Kidney (tissue), 2 donors: ENCODE data around the gene CACNA1I.

GRCh38 chr22:39087448-39088405, 9.3 kb upstream of the APOBEC3H start:
- PRO-cap, result no peak
- RRBS, result no CpG with 5 or more reads among the region's 14 CpGs

GRCh38 chr22:39237847-39238204, 7.0 kb downstream of the PDGFB start:
- PRO-cap, result no peak
- RRBS, result no CpG with 5 or more reads among the region's 8 CpGs

- PRO-cap, result no peak
- RRBS, result no CpG with 5 or more reads among the region's 7 CpGs
Measured at GRCh38 chr22:39282360-39282547, 37.2 kb downstream of the RPL3 start.

DNA sequence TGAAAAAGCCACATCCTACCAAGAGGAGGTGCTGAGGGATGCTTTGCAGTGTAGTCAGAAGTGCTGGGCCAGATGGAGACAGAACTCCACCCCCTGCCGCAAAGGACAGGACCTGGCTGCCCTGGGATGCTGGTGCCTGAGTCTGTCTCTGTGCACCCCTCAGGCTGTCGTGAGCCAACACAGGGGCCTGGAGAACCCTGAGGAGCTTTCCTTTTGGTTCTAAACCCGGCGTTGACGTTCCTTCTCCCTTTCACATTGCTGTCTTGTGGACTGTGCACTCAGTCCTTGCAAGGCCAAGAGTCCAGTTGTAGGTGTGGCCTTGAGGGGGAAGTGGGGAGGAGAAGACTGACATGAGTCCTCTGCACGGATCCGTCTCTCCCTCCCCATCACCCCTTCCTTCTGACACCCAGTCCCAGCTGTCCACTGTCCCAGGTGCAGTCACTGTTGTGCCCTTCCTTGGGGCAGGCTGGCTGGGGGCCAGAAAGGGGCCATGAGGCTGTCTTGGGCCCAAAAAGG, 12.6 kb upstream of the MIEF1 start:
- PRO-cap, result no peak
- RRBS, result no CpG with 5 or more reads among the region's 7 CpGs

DNA sequence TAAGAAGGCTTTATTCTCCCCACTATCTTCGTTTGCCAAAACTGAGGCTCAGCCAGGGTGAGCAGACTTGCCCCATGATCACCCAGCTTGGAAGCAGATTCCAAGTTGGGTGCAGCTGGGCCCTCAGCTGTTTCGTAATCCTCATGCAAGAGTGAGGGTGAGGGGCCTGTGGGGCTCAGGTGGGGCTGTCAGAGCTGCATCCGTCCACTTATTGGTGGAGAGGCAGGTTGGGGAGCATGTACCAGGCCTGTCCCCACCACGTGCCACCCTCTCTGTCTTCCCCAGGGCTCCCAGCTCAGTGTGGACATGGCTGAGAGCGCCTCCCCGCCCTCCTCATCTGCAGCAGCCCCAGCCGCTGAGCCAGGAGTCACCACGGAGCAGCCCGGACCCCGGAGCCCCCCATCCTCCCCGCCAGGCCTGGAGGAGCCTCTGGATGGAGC, at the start of gene CACNA1I:
Gene CACNA1I, plus strand, starts transcription at position 307 of the 440 bp plus-strand sequence.
- PRO-cap, result no peak
- RRBS, result 75% methylated on average over 2 of the region's 11 CpGs

GRCh38 chr22:39661845-39662275, 91.3 kb downstream of the CACNA1I start:
- PRO-cap, result no peak
- RRBS, result 6% methylated on average over 27 of the region's 43 CpGs

- PRO-cap, result unidirectional peak, plus-strand start at chr22:39875307
- RRBS, result no CpG with 5 or more reads among the region's 17 CpGs
Measured at GRCh38 chr22:39874916-39875361, 18.6 kb downstream of the ENTHD1 start.

DNA sequence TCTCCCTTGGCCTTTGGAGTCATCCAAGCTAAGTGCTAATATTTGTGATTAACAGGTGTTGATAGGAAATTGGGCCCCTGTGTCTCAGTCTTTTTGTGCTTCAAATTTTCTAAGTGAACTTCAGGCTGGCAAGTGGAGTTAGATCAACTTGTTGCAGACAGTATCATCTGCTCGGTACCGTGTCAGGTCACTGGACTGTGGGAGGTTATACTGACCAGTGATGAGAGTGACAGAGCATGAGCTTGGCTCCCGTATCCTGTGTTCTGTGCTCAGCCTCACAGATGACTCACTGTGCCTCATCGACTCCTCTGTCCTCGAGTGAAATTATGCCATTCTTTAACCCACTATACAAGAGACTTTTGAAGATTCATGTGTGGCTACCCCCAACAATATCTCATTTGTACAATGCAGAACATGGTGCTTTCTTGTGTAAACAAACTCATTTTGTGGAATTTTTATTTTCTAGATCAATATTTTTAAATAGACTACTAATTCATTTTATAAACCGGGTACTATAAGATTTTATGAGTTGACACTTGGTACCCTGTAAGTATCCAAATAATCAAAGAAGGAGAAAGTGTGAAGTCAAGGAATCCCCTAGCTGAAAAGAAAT, 7.9 kb downstream of the GRAP2 start:
- PRO-cap, result no peak
- RRBS, result no CpG with 5 or more reads among the region's 6 CpGs

DNA sequence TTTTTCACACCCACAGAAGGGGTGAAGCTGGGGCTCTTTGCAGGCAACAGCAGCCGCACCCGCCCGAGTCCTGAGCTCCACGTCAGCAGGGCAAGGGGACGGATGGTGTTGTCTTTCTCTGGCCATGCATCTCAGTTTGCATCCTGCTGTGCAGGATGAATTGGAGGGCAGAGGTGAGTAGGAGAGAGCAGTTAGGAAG, 14.4 kb downstream of the FAM83F start:
- PRO-cap, result no peak
- RRBS, result no CpG with 5 or more reads among the region's 5 CpGs

DNA sequence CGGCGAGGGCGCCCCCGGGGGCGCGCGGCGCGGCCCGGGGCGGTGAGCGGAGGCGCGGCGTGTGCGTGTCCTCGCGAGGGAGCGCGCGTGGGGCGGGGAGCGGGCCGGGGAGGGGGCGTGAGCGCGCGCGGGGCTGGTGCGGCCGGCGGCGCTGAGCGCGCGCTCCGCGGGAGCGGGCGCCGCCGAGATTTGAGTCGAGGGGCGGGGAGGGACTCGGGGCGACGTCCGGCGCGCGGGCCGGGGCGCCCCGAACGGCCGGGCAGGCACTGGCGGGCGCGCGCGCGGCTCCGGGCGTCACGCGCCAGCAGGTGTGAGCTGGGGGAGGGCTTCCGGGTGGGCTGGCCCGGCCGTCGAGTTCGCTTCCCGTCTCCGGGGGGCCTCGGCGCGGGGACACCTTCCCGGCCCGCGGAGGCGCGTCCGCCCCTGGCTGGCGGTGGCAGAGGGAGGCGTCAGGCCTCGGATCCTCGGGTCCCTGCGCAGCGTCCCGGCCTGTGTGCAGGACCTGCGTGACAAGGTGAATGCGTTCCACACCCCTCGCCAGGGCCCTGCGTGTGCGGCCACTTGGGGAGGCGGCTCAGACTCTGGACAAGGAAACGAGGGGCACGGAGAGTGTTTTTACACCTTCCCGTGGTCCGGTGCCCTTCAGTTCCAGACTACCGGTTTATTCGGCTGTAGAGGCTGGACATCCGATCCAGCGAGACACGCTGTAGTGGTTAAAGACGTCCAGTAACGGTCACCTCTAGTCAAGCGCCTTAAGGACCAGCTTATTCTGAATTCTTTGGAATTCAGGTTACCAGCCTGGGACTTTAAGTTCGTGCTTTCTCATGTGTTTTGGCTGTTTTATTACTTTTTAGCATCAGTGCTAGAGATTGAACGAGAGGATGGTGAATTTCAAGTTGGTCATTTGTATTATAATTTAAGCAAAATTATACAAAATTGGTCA, 50.6 kb downstream of the FAM83F start:
- PRO-cap, result no peak
- RRBS, result 1% methylated on average over 54 of the region's 109 CpGs

GRCh38 chr22:40055471-40056091, 60.8 kb downstream of the FAM83F start:
- PRO-cap, result no peak
- RRBS, result no CpG with 5 or more reads among the region's 1 CpG

DNA sequence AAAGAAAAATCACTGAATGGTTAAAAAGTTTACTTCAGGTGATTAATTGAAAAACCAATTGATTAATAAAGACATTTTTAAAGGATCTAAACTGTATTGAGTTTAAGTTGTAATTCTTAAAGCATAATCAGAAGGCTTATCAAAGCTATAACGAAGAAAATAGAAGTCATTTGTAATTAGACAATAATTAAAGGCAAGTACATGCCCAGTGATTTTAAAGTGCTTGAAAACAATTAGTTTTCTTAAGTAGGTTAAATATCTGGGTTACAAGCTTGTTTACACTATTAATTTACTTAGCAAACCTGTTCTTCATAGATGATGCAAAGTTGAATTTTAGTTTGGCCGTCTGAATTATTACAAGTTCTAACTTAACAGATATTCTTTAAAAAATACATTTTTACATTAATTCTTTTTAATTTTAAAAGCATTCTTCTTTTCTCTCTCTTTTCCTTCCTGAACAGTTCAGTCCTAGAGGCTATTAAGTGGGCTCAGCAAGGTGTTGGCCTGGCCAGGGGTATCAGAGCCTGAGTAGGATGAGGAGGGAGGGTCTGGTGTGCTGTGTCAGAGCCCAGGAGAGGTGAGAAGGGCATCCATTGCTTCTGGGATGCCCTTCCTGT, 20.3 kb downstream of the TNRC6B start:
- PRO-cap, result no peak
- RRBS, result no CpG with 5 or more reads among the region's 2 CpGs

- PRO-cap, result no peak
- RRBS, result no CpG with 5 or more reads among the region's 4 CpGs
Measured at GRCh38 chr22:40200889-40201088, 23.1 kb downstream of the TNRC6B start.

DNA sequence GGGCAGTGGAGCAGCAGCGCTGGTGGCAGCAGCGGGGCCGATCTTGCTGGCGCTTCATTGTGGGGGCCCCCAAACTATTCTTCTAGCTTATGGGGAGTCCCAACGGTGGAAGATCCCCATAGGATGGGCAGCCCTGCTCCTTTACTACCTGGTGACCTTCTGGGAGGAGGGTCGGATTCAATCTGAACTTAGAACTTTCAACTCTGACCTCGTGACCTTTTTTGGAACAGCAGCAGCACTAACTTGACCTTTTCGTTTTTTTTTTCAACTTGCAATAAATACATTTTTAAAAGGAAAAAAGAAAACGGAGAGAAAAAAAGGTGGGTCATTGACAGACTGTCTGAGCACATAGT, 23.3 kb upstream of the ADSL start:
- PRO-cap, result no peak
- RRBS, result no CpG with 5 or more reads among the region's 9 CpGs

- PRO-cap, result no peak
- RRBS, result no CpG with 5 or more reads among the region's 7 CpGs
Measured at GRCh38 chr22:40325183-40325735, 21.0 kb upstream of the ADSL start.

- PRO-cap, result no peak
- RRBS, result no CpG with 5 or more reads among the region's 21 CpGs
Measured at GRCh38 chr22:40415196-40415907, 45.0 kb downstream of the SGSM3 start.

DNA sequence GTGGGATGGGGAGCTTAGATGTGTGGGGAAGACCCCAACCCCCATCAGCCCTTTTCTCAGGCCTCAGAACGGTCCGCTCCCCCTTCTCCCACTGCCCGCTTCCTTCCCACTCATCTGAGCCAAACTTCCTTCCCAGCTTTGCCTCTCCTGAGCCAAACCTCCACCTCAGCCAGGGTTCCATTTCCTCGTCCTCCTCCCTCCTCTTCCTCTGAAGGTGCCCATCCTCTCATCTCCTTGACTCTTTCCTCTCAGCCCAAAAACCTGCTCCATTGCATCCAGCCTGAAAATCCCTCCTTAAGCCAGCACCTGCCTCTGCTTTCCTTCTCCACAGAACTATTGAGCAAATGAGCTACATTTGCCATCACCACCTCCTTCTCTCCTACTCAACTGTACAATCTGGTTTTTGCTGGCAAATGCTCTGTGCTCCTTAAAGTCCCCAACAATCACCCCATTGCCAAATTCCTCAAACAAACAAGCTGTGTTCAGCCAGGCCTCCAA, 55.8 kb downstream of the SGSM3 start:
- PRO-cap, result no peak
- RRBS, result no CpG with 5 or more reads among the region's 4 CpGs

GRCh38 chr22:40462937-40463761, 92.8 kb downstream of the SGSM3 start:
- PRO-cap, result no peak
- RRBS, result no CpG with 5 or more reads among the region's 14 CpGs

- PRO-cap, result no peak
- RRBS, result no CpG with 5 or more reads among the region's 15 CpGs
Measured at GRCh38 chr22:40679981-40681010, 1.0 kb downstream of the MCHR1 start.

DNA sequence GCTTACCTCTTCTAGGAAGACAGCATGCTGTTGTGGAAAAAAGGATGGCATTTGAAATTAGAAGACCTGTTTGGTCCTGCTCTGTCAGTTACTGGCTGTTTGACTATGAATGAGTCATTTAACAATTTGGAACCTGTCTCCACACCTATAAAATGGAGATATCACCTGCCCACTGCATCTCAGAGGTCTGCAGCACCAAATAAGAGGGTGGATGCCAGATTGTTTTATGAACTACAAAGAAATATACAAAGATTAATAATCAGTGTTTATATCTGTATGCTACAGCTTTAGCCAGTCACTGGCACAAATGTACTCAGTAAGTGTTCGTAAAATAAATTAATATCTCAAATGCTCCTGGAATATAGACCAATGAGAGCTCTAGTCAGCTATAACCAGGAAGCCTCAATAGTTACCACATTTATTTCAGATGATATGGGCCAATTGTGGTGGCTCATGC, 60.7 kb downstream of the SLC25A17 start:
- PRO-cap, result no peak
- RRBS, result no CpG with 5 or more reads among the region's 1 CpG